Subcutaneous preadipocyte (primary cell): Measurements from ENCODE around the genes RNH1 and RPLP2.

DNA sequence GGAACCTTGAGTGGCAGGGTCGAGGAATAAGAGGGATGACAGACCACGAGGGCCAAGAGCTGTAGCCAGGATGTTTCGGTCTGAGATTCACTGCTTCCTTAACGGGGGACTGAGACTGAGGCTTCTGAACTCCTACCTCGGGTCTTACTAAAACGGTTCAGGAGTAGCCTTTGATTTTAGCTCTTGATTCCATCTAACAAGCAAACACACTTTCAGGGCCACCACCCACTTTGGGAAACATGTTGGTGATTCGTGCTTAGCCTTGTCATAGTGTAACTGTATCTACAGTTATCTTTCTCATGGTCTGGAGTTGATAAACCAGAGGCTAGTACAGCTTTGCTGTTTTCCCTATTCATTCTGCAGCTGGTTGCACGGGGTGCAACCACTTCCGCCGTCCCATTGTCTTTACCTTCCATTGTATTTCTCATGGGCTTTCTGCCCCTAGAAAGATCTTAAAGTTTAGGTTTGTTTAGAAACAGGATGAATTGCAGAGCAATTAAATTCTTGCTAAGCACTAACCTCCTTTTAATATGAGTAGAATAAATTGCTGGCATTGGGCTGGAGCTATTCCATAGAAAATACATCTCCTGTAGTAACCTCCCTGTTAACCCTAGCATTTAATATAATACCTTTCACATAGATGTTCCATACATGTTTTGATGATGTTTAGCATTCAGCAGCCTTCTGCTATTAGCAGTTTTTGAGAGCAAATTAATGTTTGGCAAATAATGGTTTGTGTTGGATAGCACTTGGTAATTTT, 709 bp downstream of the PSMD13 start:
- CAGE, long polyA plus RNA = no peak

GRCh38 chr11:298361-299158, 766 bp downstream of the IFITM5 start:
- CAGE, long polyA plus RNA = no peak

DNA sequence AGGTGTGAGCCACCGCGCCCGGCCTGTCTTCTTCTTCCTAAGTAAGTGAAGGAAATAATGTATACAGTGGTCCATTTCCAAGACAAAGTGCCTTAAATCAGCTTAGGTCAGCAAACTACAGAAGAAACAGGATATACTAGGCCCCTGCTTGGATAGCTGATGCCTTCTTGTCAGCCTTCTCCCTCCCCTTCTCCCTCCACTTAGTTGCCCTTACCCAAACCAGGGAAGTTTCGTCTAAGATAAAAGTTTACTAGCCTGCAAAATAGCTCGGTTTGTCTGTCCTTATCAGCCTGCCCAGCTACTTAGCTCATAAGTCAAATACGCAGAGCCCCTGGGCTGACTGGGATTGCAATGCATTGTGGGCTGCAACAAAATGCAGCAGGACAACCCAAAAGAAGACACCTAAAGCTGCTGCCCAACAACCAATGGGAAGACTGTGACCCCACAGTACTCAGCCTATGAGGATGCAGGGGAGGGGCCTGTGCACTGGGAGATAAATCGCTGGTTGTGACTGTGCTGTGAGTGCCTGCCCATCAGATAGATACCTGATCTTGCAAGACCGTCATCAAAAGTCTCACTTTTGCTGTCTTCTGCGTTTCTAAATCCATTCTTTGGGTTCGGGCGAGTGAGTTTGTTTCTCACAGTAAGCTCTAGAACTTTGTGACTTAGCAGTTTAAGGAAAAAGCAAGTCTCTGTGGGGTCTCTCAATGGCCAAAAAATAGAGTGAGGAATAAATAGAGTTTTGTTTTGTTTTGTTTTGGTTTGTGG, 8.7 kb upstream of the IFITM3 start:
- CAGE, long polyA plus RNA = no peak

DNA sequence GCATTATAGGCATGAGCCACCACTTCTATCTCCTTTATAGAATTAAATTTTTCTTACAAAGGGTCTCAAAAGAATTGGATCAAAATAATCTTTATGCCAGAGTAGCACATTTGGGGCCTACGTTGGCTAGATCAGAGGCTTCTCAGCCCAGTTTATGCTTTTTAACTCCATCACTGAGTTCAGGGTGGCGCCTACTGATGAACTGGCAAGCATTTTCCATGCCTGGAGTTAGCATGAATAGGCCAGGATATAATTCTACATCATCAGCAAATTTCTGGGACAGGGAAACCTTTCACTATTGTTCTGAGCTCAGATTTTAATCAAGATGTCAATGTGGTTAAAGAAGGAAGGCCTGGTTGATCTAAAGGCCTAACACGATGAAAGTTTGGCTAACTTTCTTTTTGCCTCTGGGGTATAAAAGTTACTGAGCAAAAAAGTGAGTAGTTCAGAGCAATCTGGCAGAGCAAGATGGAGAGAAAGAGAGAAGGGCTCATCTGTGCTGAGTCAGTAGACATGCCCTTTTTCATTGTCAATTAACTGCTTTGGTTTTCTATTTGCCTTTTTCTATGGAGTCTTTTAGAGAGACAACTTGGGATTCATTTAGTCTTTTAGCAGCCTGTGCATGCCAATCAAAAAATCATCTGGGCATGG, 21.7 kb upstream of the IFITM3 start:
- CAGE, long polyA plus RNA = no peak

- CAGE, long polyA plus RNA = no peak
Measured at GRCh38 chr11:358376-358782, 10.9 kb upstream of the B4GALNT4 start.

GRCh38 chr11:414404-414880, 357 bp downstream of the SIGIRR start:
- CAGE, long polyA plus RNA = no peak

DNA sequence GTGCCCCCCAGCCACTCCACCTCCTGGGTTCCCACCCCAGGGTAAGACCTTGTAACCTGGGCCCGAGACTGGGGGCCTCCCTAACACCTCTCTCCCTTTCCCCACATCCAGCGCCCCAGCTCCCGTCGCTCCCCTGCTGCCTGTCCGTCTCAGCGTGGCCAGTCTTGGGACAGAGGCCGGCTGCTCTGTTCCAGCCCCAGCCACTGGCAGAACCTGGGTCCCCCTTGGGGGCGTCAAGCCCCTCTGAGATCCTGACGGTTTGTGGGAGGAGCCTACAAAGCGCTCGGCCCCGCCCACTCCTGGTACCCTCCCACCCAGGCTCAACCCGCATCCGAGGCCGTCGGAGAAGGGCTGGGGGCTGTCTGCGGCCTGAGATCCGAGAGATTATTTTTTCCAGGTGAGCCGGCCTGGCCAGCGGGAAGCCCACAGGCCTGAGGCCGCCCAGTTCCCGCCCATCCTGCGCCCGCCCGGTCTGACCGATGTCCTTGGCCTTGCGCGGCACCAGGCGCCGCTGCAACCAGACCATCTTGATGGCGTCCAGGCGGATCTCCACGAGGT, 5.3 kb upstream of the SIGIRR start:
- CAGE, long polyA plus RNA = no peak

GRCh38 chr11:429755-430103, 12.1 kb downstream of the ANO9 start:
- CAGE, long polyA plus RNA = no peak

DNA sequence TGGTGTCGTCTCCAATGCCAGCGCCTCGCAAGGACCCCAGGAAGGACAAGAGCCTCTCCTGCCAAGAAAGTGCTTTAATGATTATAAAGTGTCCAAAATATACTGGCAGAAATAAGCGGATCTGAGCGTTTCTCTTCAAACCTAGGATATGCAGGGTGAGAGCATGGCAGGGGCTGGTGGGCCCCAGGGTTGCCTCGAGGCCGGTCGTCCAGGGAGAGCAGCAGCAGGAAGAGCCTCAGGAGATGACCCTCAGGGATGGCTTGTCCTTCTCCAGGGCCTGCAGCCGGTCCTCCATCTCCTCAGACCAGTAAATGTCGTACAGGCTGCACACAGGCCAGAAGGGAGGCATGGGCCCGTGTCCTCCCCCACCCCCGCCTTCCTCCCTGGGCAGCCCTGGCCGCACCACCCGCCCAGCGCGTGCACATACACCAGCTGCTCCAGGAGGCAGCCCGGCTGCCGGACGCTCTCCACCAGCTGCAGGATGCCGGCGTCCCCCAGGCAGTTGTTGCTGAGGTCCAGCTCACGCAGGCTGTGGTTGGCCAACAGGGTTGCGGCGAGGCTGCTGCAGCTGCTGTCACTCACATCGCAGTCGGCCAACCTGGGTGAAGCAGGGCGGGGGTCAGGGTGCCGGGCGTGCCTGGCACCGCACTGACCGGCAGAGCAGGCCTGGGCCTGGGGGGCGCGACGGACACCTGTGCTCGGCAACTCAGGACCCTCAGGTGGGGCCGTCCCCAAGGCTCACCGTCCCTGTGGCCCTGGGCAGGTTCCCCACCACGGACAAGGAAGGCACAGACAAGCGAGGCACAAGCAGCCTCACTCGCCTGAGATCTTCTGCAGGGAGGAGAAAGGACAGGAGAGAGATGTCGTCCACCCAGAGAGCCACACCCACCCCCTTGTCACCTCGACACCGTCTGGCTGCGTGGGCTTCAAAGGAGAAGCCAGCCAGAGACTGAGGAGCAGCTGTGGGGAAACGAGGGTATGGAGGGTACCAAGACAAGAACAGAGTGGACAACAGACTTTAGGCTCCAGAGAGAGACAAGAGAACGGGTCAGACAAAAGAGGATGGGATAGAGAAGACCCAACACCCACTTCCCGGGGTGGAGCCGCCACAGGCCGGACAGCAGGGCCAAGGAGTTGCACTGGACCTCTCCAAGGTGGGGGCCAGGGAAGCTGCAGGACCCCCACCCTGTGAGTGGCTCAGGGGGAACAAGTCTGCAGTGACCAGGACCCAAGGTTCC, 12.2 kb downstream of the RNH1 start:
- CAGE, long polyA plus RNA = no peak

- CAGE, long polyA plus RNA = start-site peak on the minus strand at chr11:506694-506847, 1,090 and 259 reads in 2 replicates
Measured at GRCh38 chr11:506204-507319, at the start of gene RNH1. TSS of gene RNH1 (minus strand) at chr11:507242.

- CAGE, long polyA plus RNA = no peak
Measured at GRCh38 chr11:624354-624768, 394 bp downstream of the CDHR5 start.

DNA sequence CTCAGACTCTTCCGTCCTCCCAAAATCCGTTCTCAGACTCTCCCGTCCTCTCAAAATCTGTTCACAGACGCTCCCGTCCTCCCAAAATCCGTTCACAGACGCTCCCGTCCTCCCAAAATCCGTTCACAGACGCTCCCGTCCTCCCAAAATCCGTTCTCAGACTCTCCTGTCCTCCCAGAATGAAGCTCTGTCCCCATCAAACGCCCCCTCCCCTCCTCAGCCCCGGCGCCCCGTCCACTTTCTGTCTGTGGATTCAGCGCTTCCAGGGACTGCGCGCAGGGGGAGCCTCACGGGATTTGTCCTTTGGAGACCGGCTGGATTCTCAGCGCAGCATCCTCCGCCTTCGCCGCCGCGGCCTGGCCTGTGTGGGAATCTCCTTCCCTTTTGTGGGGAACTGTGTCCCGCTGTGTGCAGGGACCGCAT, 930 bp upstream of the SCT start:
- CAGE, long polyA plus RNA = no peak

DNA sequence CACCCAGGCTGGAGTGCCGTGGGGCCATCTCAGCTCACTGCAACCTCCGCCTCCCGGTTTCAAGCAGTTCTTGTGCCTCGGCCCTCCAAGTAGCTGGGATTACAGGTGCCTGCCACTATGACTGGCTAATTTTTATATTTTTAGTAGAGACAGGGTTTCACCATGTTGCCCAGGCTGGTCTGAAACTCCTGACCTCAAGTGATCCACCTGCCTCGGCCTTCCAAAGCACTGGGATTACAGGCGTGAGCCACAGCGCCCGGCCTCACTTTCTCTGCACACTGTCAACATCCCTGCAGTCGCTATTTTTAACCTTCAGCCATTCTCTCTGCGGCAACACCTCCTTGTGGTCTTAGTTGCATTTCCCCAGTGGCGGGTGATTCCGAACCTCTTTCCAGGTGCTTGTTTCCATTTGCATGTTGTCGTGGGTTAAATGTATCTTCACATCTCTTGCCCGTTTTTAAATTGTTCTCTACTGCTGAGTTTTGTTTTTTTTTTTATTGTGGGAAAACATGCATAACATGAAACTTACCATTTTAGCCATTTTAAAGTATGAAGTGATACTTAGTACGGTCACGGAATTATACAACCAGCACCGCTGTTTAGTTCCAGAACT, 2.2 kb upstream of the SCT start:
- CAGE, long polyA plus RNA = no peak

GRCh38 chr11:704554-705395, 1.3 kb upstream of the EPS8L2 start:
- CAGE, long polyA plus RNA = no peak

DNA sequence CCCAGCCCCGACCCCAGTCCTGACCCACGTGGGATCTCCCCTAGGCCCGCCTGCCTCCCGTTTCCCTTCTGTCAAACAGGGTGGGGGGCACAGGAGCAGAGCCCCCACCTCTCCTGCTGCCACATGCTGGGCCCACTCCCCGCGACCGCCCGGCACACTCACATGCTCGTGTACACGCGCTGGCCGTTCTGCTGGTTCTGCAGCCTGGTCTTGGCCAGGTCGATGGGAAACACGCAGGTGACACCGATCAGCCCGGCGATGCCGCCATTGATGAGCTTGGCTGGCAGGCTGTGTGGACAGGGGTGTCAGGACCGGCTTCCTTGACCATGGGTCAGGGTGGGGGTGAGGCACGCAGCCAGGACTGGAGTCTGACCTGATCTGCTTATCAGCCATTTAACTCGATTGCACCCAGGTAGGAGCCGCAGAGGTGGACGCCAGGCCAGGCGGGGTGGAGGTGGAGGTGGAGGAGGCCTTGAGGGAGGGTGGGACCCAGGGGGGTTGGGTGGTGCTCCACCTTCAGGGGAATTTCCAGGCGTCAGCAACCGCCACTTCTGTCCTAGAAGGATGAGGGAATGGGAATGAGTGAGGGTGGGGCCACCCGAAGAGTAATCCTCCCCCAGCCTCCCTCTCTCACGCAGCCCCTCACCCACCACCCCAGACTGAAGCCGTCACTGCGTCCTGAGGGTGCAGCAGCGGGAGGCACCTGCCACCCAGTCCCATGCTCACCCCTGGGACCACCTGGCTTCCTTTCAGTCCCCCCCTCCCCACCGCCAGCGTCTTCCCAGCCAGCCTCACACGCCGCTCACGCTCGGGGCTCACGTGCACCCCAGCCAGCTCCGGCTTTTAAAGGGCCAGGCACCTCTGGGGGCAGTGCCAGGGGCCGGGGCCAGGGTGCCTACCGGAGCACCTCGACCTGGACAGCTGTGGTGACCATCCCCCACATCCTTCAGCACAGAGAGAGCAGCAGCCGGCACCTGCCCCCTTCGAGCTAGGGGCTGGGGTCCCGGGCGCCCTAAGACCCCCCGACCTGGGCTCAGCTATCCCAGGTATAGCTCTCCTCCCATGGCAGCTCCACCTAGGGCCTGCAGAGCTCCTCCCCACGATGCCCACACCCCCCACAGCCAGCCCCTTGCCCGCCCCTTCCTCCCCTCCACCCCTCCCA, 3.1 kb downstream of the SLC25A22 start:
- CAGE, long polyA plus RNA = no peak

DNA sequence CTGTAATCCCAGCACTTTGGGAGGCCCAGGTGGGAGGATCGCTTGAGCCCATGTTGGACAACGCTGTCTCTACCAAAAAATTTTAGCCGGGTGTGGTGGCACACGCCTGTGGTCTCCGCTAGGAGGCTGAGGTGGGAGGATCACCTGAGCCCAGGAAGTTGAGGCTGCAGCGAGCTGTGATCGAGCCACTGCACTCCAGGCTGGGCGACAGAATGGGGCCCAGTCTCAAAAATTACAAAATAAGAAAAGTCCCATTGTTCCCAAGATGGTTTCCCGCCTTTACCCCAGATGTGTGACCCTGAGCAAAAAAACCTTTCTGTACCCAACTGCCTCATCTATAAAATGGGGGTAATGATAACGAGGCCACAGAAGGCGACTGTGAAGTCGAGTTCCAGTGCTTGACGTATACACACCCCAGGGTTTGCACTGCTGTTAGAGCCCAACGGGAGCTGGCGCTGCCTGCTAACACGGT, 1.3 kb upstream of the RPLP2 start:
- CAGE, long polyA plus RNA = no peak

- CAGE, long polyA plus RNA = start-site peak on the plus strand at chr11:809918-809980, 24,155 and 7,376 reads in 2 replicates
Measured at GRCh38 chr11:808941-810054, at the start of gene RPLP2. TSS of gene RPLP2 (plus strand) at chr11:809967.

DNA sequence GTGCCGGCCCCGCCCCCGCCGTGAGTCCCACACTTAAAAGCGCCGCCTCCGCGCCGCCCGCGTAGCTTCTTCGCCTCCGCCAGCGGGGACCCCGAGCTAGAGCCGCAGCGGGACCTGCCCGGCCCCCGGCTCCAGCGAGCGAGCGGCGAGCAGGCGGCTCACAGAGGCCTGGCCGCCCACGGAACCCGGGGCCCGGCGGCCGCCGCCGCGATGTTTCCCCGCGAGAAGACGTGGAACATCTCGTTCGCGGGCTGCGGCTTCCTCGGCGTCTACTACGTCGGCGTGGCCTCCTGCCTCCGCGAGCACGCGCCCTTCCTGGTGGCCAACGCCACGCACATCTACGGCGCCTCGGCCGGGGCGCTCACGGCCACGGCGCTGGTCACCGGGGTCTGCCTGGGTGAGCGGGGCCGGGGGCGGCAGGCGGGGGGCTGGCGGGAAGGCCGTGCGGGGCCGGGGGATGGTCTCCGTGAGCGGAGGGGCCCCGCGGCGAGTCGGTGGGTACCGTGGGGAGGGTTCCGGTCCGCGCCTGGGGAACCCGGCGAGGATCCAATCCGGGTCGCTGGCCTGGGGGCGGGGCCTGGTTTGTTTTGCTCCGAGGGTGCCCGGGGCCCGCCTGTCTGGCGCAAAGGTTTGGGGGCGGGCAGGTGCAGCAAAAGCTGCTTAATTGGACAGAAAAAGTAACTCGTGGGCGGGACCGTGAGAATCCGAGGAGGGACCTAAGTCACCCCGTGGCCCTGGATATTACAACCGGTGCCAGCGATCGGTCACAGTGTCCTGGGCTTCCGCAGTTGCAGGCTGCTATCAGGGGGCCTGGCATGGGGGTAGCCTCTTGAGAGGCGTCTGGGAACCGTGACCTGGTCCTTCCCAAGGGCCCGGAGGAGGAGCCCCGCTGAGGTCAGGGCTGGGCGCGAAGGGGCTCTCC, 1.1 kb downstream of the PNPLA2 start:
- CAGE, long polyA plus RNA = no peak

DNA sequence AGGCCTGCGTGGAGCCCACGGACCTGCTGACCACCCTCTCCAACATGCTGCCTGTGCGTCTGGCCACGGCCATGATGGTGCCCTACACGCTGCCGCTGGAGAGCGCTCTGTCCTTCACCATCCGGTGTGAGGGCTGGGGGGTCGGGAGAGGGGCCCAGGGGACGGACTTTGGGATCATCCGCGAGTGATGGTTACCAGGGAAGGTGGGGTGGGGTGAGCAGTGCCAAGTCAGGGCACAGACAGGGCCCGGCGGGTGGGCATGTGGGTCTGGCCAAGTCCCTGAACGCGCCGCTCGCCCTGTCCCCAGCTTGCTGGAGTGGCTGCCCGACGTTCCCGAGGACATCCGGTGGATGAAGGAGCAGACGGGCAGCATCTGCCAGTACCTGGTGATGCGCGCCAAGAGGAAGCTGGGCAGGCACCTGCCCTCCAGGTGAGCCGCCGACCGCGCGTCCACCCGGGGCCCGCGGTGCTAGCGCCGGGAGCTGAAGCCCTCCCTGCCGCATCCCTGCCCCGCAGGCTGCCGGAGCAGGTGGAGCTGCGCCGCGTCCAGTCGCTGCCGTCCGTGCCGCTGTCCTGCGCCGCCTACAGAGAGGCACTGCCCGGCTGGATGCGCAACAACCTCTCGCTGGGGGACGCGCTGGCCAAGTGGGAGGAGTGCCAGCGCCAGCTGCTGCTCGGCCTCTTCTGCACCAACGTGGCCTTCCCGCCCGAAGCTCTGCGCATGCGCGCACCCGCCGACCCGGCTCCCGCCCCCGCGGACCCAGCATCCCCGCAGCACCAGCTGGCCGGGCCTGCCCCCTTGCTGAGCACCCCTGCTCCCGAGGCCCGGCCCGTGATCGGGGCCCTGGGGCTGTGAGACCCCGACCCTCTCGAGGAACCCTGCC, 3.5 kb upstream of the CRACR2B start:
- CAGE, long polyA plus RNA = no peak

DNA sequence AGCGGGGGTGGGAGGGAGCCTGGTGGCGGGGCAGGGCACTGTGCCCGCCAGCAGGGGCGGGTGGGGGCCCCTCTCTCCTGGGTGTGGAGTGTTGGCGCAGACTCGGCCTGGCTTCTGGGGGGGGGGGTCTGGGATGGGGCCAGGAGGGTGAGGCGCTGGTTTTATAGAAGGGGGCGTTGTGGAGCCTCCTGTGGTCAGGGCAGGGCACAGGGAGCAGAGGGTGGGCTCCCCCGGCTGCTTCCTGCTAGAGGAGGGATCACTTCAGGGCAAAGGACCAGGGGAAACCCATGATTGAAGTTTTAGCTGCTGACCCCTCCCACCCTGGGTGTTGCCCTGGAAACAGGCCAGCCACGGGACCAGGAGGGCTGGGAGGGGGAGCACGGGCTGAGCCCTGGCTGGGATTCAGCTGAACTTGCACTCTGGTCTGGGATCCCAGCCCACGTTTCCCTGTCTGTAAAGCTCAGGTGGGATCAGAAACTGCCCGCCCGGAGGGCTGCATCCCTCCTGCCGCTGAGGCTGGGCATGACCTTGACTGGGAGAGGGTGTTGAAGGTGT, 2.0 kb downstream of the TSPAN4 start:
- CAGE, long polyA plus RNA = no peak